Kidney epithelial cell (primary cell): Measurements from ENCODE around the gene BLACAT1.

GRCh38 chr1:204284252-204284596, 70.4 kb upstream of the GOLT1A start:
- RAMPAGE, long total RNA, result no peak
- RRBS, result no CpG with 5 or more reads among the region's 2 CpGs

- RAMPAGE, long total RNA, result no peak
- RRBS, result no CpG with 5 or more reads among the region's 5 CpGs
Observed at GRCh38 chr1:204285690-204286399, 72.1 kb upstream of the GOLT1A start.

DNA sequence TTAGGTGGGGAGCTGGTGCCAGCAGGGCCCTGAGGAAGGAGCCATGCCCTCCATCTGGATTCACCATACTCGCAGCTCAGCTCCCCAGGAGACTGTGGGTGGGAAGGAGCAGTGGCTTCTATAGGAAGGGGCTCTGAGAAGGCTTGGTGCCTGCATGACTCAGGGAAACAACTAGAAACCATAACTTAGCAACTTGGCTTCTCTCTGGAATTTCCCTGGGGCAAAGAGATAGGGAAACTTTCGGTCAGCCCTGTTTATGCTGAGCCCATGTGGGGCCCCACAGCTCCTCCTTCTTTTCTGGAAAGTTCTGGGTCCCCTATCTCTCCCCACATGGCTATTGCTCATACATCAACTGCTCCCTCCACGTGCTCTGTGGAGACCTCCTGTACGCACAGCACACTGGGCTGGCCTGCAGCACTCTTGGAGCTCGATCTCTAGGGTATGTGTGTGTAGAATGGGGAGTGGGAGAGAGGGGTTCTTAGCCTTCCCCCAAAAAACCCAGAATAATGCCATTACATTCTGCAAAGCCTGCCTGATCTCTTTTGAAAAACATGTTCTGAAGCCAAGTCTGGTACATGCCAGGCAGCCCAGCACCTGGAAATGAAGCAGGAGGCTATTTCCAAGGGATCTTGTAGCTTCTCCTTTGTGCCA, 39.3 kb downstream of the PLEKHA6 start:
- RAMPAGE, long total RNA, result no peak
- RRBS, result no CpG with 5 or more reads among the region's 5 CpGs

GRCh38 chr1:204350691-204351326, 8.9 kb downstream of the PLEKHA6 start:
- RAMPAGE, long total RNA, result no peak
- RRBS, result 7% methylated on average over 4 of the region's 19 CpGs

DNA sequence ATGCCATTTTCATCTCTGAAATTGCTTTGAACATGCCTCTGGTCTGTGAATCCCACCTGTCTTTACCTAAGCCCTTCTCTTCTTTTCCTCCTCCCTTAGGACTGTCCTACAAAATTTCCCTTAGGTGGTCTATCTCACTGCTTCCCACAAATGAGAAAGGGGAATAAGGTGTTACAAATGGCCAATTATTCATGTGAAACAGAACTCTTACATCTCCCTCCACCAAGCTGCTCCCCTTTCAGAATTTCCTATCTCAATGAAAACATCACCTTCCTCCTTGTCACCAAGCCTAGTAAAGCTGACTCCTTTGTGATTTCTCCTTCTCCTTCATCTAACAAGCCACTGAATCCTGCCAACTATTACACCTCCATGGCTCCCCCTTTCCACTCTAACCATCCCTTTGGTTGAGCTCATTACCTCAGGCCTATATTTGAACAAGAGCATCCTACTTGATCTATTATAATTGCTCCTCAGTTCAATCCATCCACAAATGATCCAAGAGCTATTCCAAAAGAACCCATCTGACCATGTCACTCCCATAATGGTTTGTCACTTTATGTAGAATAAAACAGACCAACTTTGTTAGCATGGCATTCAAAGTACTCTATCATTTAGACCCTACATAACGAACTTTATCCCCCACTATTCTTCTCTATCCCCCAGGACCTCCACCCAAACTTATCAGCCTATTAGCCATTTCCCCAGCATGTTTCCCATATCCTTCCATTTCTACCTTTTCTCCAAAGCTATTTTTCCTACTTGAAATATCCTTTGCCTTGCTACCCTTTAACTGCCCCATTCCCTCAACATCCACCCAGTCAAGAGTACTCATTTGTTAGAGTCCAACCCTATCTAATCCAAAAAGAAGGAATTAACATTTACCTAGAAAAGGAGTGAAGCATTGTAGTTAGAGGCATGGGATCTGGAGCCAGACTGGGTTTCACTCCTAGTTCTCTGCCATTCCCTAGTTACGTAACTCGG, 21.7 kb downstream of the PPP1R15B start:
- RAMPAGE, long total RNA, result no peak
- RRBS, result no CpG with 5 or more reads among the region's 3 CpGs

DNA sequence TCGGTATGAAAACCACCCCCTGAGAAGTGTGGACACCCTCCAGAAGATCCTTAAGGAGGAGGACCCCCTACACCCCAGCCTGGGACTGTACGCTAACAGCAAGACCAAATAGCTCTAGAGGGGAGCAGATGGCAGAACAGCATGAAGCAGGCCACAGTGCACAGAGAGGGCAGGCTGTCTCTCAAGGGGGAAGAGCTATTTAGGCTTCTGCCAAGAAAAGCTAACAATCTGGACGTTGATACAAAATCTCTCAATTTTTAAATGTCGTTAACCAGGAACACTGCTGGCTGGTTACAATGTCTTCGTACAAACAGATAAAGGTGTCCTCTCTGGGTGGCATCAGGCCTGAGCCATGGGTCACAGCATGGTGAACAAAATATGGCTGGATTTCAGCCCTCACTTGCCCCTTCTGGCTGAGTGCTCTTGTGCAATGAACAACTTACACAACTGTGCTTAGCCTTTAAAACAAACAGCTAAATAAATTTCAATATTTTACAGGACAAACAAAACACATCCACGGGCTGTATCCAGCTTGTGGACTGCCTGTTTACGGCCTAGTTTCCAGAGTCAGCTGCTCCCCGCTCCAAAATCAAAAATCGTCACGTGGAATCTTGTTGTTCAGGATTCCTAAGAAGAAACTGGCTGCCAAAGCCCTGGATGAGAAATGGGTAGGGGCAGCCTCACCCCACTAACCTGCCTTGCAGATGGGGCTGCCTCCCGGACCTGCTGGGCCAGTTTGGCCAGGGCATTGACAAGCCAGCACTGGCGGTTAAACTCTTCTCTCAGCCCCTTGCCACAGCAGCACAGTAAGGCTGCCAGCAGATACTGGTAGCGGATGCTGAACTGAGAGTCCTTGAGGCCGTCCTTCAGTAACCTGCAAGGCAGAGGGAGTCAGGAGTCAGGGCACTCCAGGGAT, 31.4 kb upstream of the PPP1R15B start:
- RAMPAGE, long total RNA, result no peak
- RRBS, result no CpG with 5 or more reads among the region's 14 CpGs

- RAMPAGE, long total RNA, result no peak
- RRBS, result no CpG with 5 or more reads among the region's 9 CpGs
Observed at GRCh38 chr1:204453059-204453703, 41.4 kb downstream of the PIK3C2B start.

- RAMPAGE, long total RNA, result no peak
- RRBS, result no CpG with 5 or more reads among the region's 9 CpGs
Observed at GRCh38 chr1:204461269-204461959, 33.2 kb downstream of the PIK3C2B start.

- RAMPAGE, long total RNA, result no peak
- RRBS, result no CpG with 5 or more reads among the region's 14 CpGs
Observed at GRCh38 chr1:204506977-204507385, 9.2 kb upstream of the MDM4 start.

DNA sequence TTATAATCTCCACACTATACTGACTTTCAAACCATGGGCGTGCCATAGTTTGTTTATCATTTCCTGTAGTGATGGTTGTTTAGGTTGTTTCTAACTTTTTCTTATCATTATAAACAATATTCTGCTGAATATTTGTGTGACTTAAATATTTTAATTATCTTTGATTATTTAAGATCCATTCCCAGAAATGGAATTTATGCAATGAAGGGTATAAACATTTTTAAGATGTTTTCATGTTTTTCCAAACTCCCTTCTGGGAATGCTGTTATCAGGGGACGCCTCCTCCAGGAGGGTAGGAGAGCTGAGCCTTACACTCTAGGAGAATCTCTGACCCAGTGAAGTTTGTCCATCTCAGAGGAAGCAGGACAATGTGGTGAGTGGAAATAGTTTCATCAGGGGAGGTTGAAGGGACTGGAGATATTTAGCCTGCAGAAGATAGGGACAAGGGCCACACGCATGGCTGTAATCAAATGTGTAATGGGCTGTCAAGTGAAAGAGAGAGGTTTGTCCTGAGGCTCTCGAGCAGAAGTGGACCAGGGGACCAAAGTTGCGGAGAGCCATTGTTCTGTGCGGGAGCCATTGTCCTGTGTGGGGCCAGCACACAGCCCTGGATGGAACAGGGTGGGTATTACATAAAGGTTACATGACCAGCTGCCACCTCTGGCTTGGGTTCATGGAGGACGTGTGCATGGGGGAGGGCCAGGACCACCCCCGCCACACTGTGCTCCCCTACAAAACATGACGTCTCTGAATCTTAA, 41.5 kb downstream of the NFASC start:
- RAMPAGE, long total RNA, result no peak
- RRBS, result no CpG with 5 or more reads among the region's 9 CpGs

DNA sequence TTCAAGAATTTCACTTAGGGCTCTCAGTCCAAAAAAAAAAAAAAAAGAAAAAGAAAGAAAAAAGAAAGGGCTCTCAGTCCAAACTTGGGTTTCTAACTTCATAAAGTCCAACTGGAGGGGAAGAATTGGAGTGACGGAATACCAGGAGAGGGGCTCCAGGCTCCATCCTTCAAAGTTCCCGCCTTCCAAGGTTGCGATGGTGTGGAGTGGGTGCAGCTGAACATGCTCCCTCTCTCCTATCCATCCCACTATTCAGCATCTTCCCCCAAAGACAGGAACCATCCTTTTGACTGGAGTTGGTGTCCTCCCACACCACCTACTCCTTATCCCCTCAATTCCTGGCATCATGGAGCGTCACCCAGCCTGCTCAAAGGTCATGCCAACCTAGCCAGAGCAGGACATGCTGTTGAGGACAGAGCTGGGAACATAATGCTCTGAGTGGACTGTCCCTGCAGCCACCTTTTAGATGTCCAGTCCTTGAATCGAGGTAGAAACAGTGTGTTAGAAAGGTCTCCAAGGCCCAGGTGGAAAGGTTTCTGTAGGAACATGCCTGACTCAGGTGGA, 52.4 kb upstream of the CNTN2 start:
- RAMPAGE, long total RNA, result no peak
- RRBS, result no CpG with 5 or more reads among the region's 5 CpGs

- RAMPAGE, long total RNA, result no peak
- RRBS, result no CpG with 5 or more reads among the region's 6 CpGs
Observed at GRCh38 chr1:205049487-205049784, 6.4 kb downstream of the CNTN2 start.

- RAMPAGE, long total RNA, result no peak
- RRBS, result no CpG with 5 or more reads among the region's 9 CpGs
Observed at GRCh38 chr1:205293442-205294031, 28.0 kb downstream of the NUAK2 start.

GRCh38 chr1:205313269-205313507, 8.4 kb downstream of the NUAK2 start:
- RAMPAGE, long total RNA, result no peak
- RRBS, result no CpG with 5 or more reads among the region's 5 CpGs

- RAMPAGE, long total RNA, result no peak
- RRBS, result no CpG with 5 or more reads among the region's 5 CpGs
Observed at GRCh38 chr1:205317536-205317943, 4.0 kb downstream of the NUAK2 start.

DNA sequence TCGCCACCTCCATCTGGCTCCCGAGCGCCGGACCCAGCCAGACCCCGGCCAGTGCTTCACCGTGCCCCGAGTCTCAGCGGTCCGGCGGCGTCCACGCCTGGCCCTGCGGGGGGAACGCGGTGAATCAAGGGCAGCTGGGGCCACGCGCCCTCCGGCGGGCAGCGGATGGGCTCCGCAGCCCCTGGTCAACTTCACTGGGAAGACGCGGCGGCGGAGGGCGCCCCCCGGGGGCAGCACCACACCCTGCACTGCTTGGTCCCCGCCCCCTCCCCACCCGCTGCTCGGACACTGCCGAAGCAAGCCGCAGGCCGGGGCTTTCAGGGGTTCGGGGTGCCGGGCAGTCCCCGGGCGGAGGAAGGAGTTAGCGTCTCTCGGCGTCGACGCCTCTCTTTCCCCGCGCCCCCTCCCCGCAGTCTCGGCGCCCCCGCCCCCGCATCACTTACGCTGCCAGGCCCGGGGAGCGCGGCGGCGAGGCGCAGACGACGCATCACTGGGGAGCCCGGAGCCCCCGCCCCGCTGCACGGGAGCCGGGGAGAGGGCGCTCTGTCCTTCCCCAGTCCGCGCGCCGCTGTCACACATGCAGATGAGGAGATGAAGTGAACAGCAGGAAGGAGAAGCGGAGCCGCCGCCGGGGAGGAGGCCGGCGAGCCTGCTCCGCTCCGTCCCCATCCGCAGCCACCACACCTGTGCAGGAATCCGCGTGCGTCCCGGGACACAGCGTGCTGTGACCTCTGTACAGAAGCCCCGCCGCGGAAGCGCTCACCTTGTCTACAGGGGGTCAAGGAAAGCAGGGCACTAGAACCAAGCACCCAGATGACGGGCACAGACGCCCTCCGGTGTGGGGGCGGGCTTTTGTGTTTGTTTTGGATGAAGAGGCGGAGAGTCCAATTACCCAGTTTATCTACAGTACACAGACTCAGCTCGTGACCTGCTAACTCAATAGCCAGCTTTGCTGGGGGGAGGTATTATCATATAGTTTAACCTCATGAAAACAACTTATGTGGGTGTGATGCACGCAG, 12.7 kb downstream of the KLHDC8A start:
- RAMPAGE, long total RNA, result no peak
- RRBS, result 2% methylated on average over 48 of the region's 93 CpGs

DNA sequence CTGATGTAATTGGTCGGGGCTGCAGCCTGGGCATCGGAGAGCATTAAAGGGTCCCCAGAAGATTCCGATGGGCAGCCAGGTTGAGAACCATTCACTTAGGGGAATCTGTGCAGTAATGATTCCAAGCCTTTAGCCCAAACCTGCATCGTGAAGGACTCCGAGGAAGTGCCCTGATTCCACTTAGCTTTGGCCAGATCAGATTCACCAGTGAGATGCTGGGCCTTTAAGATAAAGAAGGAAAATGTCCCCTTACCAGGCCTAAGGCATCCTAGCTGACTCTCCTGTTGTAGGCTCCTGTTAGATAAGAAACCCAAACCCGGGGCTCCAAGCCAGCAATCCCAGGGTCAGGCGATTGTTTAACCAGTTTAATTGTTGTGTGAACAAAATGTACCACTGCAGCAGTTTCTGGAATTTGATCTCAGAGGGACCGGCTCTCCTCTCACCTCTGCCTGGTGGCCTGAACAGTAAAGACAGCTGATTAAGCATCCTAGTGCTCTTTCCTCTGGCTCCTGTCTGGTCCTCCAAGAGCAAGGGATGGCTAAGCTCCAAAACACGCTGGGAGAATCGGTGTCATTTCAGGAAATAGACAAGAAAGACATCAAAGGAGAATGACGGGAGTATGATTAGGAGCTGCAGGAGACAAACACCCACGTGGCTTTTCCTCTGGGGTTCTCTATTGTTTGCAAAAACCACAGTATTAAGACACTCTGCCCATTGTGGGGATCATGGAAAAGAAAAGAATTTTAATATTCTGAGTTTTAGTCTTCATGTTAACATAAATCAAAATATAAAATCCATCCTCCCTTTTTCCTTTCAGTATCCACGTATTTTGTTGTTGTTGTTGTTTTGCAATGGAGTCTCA, 9.3 kb upstream of the KLHDC8A start:
- RAMPAGE, long total RNA, result no peak
- RRBS, result no CpG with 5 or more reads among the region's 13 CpGs

DNA sequence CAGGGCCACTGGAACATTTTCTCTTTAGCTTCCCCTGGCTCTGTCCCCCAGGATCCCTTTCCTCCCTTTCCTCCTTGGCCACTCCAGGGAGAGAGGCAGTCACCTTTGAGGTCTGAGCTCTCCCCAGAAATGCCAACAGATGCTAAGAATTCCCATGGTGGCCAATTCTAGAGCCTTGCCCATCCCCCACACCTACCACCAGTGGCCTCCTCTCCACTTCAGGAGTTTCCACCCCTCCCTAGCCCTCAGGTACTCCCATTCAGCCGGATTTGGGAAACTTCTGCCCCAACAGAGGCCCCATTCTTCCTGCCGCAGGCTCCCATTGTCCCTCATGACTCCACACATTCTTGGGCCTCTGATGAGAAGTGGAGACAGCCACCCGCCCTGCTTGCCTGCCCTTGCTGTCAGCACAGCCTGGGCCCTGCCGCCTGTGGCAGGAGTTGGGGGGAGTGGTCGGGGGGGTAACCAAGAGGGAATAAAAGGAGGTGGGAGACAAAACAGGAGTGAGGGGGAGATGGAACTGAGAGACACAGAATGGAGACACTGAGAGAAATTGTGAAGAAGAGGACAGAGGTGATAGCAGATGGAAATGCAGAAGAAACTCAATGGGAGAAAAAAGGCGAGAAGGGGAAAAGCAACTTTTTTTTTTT, 4.6 kb downstream of the BLACAT1 start:
- RAMPAGE, long total RNA, result no peak
- RRBS, result no CpG with 5 or more reads among the region's 6 CpGs

DNA sequence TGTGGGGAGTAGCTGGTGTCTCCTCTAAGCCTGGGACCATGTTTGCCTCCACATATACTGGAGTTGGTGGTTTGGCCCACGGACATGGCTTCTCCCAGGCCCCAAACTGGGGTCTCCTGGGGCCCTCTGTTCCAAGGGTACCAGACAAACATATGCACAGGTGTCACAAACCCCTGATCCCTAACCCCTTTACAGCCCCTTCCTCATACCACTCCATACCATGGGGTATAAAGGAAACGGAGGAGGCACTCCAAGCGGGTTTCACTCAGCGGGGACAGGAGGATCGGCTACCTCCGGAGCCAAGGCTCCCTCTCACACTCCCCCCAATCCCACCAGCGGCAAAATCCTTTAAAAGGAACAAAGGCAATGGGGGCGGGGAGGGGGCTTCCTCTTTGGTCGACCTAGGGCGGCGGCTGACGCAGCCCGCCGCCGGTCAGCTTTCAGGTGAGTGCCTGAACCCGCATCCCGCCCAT, 504 bp downstream of the BLACAT1 start:
- RAMPAGE, long total RNA, result no peak
- RRBS, result 10% methylated on average over 2 of the region's 17 CpGs

- RAMPAGE, long total RNA, result no peak
- RRBS, result 2% methylated on average over 28 of the region's 74 CpGs
Observed at GRCh38 chr1:205455778-205456732, at the start of gene BLACAT1. Gene BLACAT1 (minus strand): TSS chr1:205456045.